Endothelial cell of umbilical vein (primary cell): ENCODE measurements around a stretch of chr11.

- PRO-cap: no peak
CAGE:
- cytosol, long polyA minus RNA: no peak
- cytosol, long polyA plus RNA: no peak
- long polyA plus RNA: no peak
- nucleus, long polyA minus RNA: no peak
- nucleus, long polyA plus RNA: no peak
These were observed 8.7 kb downstream of the CXCR5 start for GRCh38 chr11:118892225-118893053.

DNA sequence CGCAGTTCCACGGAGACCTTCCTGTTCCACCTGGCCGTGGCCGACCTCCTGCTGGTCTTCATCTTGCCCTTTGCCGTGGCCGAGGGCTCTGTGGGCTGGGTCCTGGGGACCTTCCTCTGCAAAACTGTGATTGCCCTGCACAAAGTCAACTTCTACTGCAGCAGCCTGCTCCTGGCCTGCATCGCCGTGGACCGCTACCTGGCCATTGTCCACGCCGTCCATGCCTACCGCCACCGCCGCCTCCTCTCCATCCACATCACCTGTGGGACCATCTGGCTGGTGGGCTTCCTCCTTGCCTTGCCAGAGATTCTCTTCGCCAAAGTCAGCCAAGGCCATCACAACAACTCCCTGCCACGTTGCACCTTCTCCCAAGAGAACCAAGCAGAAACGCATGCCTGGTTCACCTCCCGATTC is 10.1 kb downstream of the CXCR5 start:
- PRO-cap: no peak
CAGE:
- cytosol, long polyA minus RNA: no peak
- cytosol, long polyA plus RNA: no peak
- long polyA plus RNA: no peak
- nucleus, long polyA minus RNA: no peak
- nucleus, long polyA plus RNA: no peak

- PRO-cap: no peak
CAGE:
- cytosol, long polyA minus RNA: no peak
- cytosol, long polyA plus RNA: no peak
- long polyA plus RNA: no peak
- nucleus, long polyA minus RNA: no peak
- nucleus, long polyA plus RNA: no peak
These were observed 14.1 kb downstream of the CXCR5 start for GRCh38 chr11:118897456-118898491.

GRCh38 chr11:118900380-118901059 is 16.8 kb downstream of the CXCR5 start:
- PRO-cap: no peak
CAGE:
- cytosol, long polyA minus RNA: start-site peak on the minus strand at chr11:118900805-118901144, 33 reads
- cytosol, long polyA plus RNA: no peak
- long polyA plus RNA: no peak
- nucleus, long polyA minus RNA: no peak
- nucleus, long polyA plus RNA: no peak

DNA sequence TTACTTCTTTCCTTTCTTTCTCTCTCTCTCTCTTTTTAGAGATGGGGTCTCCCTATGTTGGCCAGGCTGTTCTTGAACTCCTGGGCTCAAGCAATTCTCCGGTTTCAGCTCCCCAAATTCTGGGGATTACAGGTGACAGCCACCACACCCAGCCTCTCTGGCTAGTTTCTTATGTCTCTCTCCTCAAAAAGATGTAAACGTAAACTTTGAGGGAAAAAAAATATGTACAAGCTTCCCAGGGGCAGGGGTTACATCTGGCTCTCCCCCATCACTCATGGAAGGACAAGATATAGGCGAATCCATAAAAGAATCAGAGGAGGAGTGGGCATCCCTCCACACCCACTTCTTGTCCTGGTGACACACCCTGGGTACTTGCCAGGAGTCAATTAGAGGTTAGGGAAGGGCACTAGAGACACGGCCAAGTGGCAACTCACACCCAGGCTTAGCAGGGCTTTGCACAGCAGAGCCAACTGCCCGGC is 19.0 kb downstream of the BCL9L start:
- PRO-cap: no peak
CAGE:
- cytosol, long polyA minus RNA: no peak
- cytosol, long polyA plus RNA: no peak
- long polyA plus RNA: no peak
- nucleus, long polyA minus RNA: no peak
- nucleus, long polyA plus RNA: no peak

DNA sequence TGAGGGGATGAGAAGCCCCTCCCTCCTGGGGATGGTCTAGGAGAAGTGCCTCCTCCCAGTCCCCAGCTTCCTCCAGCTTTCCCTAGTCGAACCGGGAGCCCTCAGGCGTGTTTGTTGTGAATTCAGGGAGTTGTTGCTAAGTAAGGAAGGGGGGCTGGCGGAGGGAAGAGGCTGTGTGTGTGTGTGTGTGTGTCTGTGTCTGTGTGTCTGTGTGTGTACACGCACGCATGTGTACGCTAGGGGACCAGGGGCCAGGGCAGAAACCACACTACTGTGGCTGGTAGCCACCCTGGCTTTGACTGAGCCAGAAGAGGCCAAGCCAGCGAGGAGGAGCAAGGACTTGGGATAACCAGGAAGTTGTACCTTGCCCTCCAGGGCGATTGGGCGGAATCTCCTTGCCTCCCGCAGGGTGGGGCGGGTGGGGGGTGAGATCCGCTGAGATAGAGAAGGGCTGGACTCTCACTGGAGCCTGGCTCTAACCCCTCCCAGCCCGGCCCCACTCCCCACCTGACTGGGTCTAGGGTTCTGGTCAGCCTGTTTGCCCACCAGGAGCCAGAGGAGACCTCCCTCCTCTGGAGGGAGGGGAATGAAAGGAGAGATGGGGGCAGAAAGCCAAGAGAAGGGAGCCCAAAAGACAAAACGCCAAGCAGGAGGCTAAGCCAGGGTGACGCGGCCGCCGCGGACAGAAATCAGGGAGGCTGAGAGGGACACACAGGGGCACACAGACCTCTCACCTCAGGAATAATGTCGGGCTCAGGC is 7.5 kb downstream of the BCL9L start:
- PRO-cap: bidirectional peak, plus-strand start at position 307 of the sequence, minus-strand start at position 80 of the sequence
CAGE:
- cytosol, long polyA minus RNA: no peak
- cytosol, long polyA plus RNA: no peak
- long polyA plus RNA: no peak
- nucleus, long polyA minus RNA: no peak
- nucleus, long polyA plus RNA: no peak

DNA sequence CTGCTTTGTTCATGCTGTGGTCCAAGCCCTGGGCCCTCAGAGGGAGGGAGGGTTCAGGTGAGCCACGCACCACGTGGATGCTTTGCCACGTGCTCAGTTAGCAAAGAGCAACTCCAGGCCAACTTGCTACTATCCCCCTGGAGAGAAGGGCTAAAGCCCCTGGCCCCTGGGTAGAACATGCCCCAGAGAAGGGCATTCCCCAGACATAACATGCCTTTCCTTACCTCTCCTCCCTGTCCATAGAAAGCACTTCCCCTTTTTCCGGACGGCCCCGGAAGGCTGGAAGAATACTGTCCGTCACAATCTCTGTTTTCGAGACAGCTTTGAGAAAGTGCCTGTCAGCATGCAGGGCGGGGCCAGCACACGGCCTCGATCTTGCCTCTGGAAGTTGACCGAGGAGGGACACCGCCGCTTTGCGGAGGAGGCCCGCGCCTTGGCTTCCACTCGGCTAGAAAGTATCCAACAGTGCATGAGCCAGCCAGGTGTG is 8.7 kb downstream of the FOXR1 start:
- PRO-cap: no peak
CAGE:
- cytosol, long polyA minus RNA: no peak
- cytosol, long polyA plus RNA: no peak
- long polyA plus RNA: no peak
- nucleus, long polyA minus RNA: no peak
- nucleus, long polyA plus RNA: no peak

GRCh38 chr11:118997278-118997909 is 544 bp upstream of the CENATAC start:
- PRO-cap: no peak
CAGE:
- cytosol, long polyA minus RNA: no peak
- cytosol, long polyA plus RNA: no peak
- long polyA plus RNA: no peak
- nucleus, long polyA minus RNA: no peak
- nucleus, long polyA plus RNA: no peak

DNA sequence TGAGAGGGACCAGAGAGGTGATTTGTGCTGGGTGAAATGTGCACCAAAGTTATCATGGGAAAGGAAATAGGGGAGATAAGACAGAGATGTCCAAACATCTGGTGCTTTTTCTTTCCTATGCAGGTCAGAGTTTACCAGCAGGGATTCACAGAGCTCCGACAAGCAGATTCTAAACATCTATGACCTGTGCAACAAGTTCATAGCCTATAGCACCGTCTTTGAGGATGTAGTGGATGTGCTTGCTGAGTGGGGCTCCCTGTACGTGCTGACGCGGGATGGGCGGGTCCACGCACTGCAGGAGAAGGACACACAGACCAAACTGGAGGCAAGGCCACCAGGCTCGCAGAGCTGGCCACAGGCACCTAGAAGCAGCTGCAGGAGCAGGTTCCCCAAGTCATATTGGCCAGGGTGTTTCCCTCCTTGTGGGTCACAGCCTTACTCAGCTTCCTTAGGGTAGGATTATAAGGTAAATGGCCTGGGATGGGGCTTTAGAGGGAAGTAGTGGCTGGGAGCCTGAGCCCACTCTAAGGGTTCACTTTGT is 5.5 kb downstream of the VPS11 start:
- PRO-cap: no peak
CAGE:
- cytosol, long polyA minus RNA: no peak
- cytosol, long polyA plus RNA: no peak
- long polyA plus RNA: no peak
- nucleus, long polyA minus RNA: no peak
- nucleus, long polyA plus RNA: no peak

DNA sequence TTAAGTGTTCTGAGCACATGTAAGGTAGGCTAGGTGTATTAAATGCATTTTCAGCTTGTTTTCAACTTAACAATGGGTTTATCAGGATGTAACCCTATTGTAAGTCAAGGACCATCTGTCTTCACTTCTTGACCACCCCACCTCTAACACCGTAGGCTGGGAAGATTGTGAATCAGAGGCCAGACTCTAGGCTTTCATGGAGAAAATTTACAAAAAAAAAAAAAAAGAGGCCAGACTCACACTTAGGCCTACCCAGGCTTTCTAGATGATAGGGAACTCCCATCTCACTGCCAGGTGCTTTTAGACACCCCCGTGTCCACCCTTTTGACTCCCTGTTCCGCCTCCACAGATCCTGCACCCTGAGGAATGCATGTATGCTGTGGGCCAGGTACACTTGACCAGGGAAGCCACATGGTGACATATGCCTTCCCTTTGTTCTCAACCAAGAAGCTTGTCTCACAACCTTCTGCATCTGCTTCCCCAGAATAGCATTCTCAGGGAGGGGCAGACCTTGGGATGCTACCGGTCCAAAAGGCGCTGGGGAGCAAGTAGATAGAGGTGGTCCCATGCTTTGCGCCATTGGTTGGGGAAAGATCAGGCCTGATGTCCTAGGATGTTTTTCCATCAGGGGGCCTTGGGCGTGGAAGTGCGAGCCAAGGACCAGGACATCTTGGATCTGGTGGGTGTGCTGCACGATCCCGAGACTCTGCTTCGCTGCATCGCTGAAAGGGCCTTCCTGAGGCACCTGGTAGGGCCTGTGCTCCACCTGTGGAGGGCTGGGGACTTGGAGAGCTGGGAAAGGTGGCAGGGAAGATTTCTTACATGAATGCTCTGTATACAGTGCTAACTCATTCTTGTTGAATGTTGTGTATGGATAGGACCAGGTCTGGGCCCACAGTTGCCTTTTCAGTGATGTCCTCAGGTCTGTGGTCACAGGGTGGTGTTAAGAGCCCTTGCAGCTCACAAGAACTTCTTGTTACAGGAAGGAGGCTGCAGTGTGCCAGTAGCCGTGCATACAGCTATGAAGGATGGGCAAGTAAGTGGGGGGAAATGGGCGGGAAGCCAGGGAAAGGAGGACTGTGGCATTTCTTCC is 3.1 kb downstream of the H2AX start:
- PRO-cap: no peak
CAGE:
- cytosol, long polyA minus RNA: no peak
- cytosol, long polyA plus RNA: no peak
- long polyA plus RNA: no peak
- nucleus, long polyA minus RNA: no peak
- nucleus, long polyA plus RNA: no peak

DNA sequence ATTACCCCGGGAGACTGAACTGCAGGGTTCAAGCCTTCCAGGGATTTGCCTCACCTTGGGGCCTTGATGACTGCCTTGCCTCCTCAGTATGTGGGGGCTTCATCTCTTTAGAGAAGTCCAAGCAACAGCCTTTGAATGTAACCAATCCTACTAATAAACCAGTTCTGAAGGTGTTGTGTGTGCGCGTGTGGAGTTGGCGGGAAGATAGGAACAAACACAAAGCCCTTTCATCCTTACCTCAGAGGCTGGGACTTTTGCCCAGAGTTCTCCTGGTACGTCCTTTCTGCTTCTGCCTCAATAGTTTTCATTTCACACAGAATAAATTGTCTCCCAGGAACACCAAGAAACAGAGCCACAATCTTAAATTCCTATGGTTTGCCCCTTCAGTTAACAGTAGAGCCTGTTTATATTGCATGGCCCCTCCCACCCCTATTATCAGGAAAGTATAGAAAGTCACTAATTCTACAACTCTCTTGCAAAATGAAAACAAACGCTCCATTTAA is 1.8 kb downstream of the H2AX start:
- PRO-cap: no peak
CAGE:
- cytosol, long polyA minus RNA: no peak
- cytosol, long polyA plus RNA: no peak
- long polyA plus RNA: no peak
- nucleus, long polyA minus RNA: no peak
- nucleus, long polyA plus RNA: no peak

GRCh38 chr11:119113289-119114058 is 6.3 kb downstream of the C2CD2L start:
- PRO-cap: no peak
CAGE:
- cytosol, long polyA minus RNA: no peak
- cytosol, long polyA plus RNA: no peak
- long polyA plus RNA: no peak
- nucleus, long polyA minus RNA: no peak
- nucleus, long polyA plus RNA: no peak

GRCh38 chr11:119144718-119145162 is 4.1 kb upstream of the ABCG4 start:
- PRO-cap: no peak
CAGE:
- cytosol, long polyA minus RNA: no peak
- cytosol, long polyA plus RNA: no peak
- long polyA plus RNA: no peak
- nucleus, long polyA minus RNA: no peak
- nucleus, long polyA plus RNA: no peak

DNA sequence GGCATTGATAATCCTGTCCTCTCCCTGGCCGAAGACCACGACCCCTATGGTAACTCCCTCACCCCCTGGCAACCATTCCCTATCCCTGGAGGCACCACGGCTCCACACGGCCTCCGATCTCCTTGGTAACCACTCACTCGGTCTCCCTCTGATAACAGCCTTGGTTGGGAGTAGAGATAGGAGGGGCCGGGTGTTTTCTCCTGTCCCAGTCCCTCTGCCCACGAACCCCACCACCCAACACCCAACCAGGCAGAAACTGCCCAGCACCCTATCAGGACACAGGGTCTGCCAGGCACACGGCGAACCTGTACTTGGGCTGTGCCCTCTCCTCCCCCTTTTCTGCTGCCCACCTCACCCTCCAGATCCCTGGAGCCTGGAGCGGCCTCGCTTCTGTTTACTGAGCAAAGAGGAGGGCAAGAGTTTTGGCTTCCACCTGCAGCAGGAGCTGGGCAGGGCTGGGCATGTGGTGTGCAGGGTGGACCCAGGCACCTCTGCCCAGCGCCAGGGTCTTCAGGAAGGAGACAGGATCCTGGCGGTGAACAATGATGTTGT is 918 bp downstream of the NHERF4 start:
- PRO-cap: no peak
CAGE:
- cytosol, long polyA minus RNA: no peak
- cytosol, long polyA plus RNA: no peak
- long polyA plus RNA: no peak
- nucleus, long polyA minus RNA: no peak
- nucleus, long polyA plus RNA: no peak

- PRO-cap: no peak
CAGE:
- cytosol, long polyA minus RNA: no peak
- cytosol, long polyA plus RNA: no peak
- long polyA plus RNA: no peak
- nucleus, long polyA minus RNA: no peak
- nucleus, long polyA plus RNA: start-site peak on the plus strand at chr11:119232450-119232480, 17 and 13 reads in 2 replicates
These were observed 26.2 kb downstream of the CBL start for GRCh38 chr11:119232399-119232754.

DNA sequence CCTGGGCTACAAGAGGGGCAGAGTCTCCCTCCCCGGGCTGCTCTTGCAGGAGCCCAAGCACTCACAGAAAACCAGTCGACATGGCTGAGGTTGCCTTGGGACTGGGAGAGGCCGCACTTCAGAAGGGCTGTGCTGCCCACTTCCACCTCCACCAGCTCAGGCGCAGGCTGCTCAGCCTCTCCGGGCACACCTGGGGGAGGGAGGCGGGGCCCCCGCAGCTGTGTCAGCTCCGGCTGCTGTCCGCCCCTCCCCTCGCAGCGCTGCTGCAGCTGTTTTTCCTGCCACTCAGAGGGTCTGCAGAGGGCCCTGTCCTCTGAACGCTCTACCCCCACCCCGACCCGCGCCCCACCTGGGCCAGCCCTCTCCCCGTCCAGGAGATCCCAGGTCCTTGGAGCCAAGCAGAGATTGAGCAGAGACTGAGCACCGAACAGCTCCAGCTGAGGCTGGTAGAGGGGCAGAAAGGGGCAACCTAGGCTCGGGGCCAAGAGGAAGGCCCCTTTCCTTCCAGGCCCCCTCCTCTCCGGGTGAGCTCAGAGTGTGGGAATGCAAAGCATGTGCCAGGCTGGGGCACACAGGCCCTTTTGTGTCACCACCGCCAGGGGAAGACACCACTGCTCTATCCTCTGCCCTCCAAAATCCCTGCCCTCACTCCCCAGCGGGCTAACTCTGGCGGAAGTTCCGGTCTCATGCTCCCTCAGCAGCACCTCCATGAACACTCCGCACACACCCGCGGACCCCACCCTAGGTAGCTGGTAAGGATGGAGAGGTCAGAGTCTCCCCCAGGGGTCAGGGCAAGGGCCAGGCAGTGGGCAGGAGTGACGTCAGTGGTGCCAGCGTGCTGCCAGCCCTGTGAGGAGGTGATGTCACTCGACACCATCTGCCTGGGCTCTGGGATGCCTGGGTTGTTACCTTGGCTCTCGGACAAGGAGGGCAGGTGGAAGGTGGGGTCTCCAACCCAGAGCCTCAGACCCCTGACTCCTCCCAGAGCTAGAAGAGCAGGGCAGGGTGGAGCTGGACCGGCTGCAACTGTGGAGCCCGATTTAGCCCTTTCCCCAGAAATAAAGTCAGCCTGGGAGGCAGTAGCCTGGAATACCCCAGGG is 1.5 kb downstream of the MCAM start:
- PRO-cap: unidirectional peak, plus-strand start at position 584 of the sequence; unidirectional peak, plus-strand start at position 648 of the sequence; unidirectional peak, plus-strand start at position 866 of the sequence; unidirectional peak, plus-strand start at position 905 of the sequence
CAGE:
- cytosol, long polyA minus RNA: no peak
- cytosol, long polyA plus RNA: no peak
- long polyA plus RNA: no peak
- nucleus, long polyA minus RNA: no peak
- nucleus, long polyA plus RNA: no peak

GRCh38 chr11:119677281-119678021 is 51.5 kb downstream of the NECTIN1 start:
- PRO-cap: no peak
CAGE:
- cytosol, long polyA minus RNA: no peak
- cytosol, long polyA plus RNA: no peak
- long polyA plus RNA: no peak
- nucleus, long polyA minus RNA: no peak
- nucleus, long polyA plus RNA: no peak

DNA sequence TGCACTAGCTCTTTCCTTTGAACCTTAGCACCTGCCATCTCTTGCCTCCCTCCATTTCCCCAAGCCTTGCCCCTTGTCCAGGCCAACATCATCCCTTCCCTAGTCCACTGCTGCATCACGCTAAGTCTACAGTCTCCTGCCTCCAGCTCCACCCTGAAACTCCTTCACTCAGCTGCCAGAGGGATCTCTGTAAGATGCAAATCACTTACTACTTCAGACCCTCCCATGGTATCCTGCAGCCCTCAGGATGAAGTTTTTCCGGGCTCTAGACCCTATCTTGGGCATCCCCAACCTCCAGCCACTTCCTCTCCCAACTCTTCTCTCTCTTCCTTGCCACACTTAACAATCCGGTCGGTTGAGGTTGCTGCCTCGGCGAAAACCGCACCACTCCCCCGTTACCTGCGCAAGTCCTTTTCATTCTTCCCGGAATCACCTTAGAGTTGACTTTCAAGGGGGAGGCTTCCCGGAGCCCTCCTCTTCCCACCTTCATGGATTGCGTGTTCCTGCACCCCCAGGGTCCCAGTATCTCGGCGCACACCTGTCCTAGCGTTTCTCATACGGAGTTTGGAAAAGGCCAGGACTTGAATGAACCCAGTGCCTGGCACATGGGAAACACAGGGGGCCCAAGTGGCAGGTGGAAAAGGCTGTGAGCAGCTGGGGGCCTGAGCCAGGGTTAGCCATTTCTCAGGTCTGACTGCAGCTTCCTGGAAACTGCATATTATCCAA is 42.5 kb downstream of the NECTIN1 start:
- PRO-cap: no peak
CAGE:
- cytosol, long polyA minus RNA: no peak
- cytosol, long polyA plus RNA: no peak
- long polyA plus RNA: no peak
- nucleus, long polyA minus RNA: no peak
- nucleus, long polyA plus RNA: no peak

- PRO-cap: no peak
CAGE:
- cytosol, long polyA minus RNA: no peak
- cytosol, long polyA plus RNA: no peak
- long polyA plus RNA: no peak
- nucleus, long polyA minus RNA: no peak
- nucleus, long polyA plus RNA: no peak
These were observed 29.8 kb downstream of the NECTIN1 start for GRCh38 chr11:119699001-119699843.

- PRO-cap: no peak
CAGE:
- cytosol, long polyA minus RNA: no peak
- cytosol, long polyA plus RNA: no peak
- long polyA plus RNA: no peak
- nucleus, long polyA minus RNA: no peak
- nucleus, long polyA plus RNA: no peak
These were observed 17.3 kb downstream of the TRIM29 start for GRCh38 chr11:120120620-120121083.